HTERT-HM (cell line): Measurements from ENCODE around the genes EOLA2 and MTMR1.

DNA sequence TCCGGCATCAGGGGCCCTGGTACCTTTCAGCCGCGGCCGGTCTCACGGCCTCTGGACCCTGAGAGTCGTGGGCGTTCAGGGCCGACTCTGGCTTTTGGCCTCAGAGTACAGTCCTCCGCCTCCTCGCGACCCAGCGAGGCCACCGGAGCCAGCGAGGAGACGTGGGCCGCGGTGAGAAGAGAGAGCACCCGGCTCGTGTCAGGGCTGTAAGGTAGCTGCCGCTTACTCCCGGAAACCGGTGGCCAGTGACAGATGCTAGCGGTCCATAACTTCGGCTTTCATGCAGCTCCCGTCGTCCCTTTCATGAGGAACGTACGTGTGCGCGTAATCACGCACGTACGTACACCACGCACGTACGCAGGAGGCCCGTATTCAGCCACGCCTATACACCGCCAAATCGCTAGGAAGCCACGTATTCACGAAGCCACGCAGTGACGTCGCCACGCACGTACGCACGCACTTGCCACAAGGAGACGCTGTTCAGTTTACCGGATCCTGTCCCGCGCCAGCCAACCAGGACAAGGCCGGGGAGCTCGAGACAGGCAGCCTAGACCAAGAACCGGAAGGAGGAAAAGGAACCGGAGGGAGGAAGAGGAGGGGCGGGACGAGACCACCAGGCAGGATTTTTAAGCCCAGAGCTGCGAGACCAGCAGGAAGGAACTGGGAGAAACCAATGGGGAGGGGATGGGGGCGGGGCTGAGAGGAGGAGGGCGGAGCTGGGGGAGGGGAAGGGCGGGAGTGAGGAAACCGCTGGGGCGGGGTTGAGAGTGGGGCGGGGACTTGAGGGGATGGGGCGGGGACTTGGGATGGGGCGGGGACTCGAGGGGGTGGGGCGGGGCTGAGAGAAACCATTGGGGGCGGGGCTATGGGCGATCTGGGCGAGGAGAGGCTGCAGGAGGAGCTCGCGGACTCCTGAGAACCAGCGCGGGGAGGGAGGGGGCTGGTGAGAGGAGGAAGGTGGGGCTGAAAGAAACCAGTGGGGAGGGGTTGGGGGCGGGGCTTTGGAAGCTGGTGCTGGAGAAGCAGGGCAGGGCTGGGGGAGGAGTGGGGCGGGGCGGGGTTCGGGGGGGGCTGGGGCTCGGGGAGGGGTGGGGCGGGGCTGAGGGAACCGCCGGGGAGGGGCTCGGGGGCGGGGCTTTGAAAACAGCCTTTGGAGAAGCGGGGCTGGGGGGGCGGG, at the start of gene EOLA2:
TSS of gene EOLA2 (minus strand) at position 322 of the 1,177 bp plus-strand sequence.
- RRBS, result 41% methylated on average over 20 of the region's 89 CpGs

GRCh38 chrX:149944786-149945469, 6.6 kb upstream of the EOLA2 start:
- RRBS, result no CpG with 5 or more reads among the region's 12 CpGs

GRCh38 chrX:149945792-149946607, 7.7 kb upstream of the EOLA2 start:
- RRBS, result no CpG with 5 or more reads among the region's 16 CpGs

DNA sequence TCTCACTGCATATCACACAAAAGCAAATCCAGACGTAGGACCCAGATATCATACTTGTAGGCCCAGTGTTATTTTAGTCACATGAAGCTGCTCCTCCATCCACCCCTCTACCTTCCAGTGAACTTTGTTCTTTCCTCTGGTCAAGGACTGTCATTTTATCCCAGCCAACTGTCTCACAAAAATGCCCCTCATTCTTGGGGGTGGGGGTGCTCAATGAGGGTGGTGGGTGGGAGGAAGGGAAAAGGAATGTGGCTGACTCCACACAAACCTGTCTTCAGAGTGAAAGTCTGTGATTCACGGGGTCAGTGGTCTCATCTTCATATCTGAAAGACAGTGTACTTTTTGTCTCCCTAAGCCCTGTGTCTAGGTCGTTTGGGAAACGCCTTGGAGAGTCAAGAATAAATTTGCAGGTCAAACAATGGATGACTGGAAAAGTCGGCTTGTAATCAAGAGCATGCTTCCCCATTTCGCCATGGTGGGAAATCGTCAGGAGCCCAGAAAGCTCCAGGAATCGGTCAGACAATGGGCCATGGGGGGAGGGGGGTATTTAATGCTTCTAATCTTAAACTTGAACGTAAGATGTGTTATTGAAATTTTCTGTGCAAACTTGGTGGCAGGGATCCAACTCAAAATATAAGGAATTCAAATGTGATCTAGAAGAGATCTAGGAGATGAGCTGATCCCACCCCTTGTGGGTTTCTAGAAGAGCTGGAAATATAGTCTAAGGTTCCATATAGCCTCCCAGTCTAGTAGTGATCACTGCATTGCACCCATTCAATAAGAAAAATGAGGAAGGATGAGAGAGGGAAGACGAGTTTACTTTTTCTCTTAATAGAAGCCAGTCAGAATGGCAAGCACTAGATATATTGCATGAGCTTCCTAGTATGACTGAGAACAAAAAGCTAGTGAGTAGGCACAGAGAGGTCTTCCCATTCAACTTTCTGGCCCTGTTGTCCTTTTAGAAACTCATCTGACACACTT, 82.3 kb downstream of the MAMLD1 start:
- RRBS, result no CpG with 5 or more reads among the region's 10 CpGs

DNA sequence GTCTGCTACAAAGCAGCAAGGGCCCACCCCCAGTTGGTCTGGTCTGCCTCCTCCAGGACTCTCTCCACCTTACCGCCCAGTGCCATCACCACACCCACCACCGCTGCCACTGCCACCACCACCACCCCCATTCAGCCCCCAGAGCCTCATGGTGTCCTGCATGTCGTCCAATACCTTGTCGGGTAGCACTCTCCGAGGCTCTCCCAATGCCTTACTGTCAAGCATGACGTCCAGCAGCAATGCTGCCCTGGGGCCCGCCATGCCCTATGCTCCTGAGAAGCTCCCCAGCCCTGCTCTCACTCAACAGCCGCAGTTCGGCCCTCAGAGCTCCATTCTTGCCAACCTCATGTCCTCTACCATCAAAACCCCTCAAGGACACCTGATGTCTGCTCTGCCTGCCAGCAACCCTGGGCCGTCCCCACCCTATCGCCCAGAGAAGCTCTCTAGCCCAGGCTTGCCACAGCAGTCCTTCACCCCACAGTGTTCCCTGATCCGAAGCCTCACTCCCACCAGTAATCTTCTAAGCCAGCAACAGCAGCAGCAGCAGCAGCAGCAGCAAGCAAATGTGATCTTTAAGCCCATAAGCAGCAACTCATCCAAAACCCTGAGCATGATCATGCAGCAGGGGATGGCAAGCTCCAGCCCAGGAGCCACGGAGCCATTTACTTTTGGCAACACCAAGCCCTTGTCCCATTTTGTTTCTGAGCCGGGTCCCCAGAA, 97.7 kb upstream of the MTM1 start:
- RRBS, result no CpG with 5 or more reads among the region's 14 CpGs

GRCh38 chrX:150568224-150568439, 289 bp upstream of the MTM1 start:
- RRBS, result no CpG with 5 or more reads among the region's 10 CpGs

- RRBS, result 12% methylated on average over 52 of the region's 112 CpGs
Measured at GRCh38 chrX:150693084-150694162, at the start of gene MTMR1. MTMR1 (plus strand) TSS chrX:150693396.

DNA sequence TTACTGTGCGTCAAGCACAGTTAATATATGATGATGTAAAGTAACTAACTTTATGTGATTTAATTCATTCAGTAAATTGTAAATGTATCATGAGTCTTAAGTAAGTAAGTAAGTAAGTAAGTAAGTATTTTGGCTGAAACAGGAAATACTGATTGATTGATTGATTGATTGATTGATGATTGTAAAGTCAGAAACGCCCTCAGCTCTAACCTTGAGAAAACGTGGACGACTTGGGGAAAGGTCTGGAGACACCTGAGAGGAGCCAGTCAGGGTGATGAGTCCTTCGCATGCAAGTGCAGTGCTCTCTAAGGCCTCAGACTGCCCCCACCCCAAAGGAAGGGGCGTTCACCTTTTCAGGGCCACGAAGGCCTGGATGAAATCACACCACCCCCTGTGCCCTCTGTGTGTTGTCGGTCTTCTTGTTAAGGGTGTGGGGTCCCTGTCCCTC, 71.8 kb downstream of the MTMR1 start:
- RRBS, result no CpG with 5 or more reads among the region's 8 CpGs

DNA sequence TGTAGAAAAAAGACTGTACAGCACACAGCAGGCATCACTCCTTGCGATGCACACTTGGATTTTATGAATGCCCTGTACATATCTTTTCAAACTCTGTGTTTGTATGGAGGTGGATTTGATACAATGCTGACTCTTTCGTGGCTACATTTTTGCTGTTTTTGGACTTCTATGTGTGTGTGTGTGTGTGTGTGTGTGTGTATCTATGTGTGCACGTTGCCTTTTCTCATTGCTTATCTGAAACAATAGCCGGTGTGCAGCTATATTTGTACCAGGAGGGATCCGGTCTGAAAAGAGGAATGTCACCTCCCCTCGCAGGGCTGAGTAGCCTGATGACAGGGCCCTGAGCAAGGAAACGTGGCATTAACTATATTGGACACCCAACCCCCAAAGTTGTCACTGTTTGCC, 8.0 kb downstream of the PRRG3 start:
- RRBS, result no CpG with 5 or more reads among the region's 7 CpGs

DNA sequence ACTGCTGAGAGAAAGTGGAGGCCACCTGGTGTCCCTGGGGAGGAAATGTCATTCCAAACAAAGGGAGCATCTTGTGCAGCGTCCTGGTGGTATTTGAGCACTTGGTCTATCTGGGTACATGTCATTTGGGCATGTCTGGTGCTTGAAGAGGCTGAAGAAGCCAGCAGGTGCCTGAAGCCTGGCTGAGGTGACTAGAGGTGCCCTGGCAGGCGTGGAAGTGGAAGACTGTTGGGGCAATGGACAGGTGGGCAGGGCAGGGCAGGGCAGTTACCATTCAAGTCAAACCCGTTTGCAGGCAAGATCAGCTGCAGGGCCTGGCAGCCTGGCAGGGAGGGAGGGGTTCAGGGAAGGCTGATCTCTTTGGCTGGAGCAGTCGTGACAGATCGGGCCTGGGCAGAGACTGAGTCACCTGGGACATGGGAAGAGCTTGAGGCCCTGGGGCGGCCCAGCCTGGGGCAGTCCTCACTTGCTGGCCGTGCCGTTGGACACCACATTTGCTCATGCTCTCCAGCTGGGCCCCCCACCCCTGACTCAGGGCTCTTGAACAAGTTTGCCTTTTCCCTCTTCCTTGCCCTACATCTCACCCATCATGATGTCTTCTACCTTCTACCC, 2.2 kb upstream of the ZNF185 start:
- RRBS, result no CpG with 5 or more reads among the region's 8 CpGs

GRCh38 chrX:152904078-152904935, 6.4 kb downstream of the ZNF185 start:
- RRBS, result no CpG with 5 or more reads among the region's 18 CpGs

GRCh38 chrX:153226297-153226536, 39.7 kb upstream of the PWWP4 start:
- RRBS, result no CpG with 5 or more reads among the region's 6 CpGs

GRCh38 chrX:153386530-153387034, 14.6 kb downstream of the PNMA6E start:
- RRBS, result no CpG with 5 or more reads among the region's 15 CpGs

- RRBS, result 20% methylated on average over 16 of the region's 65 CpGs
Measured at GRCh38 chrX:153688921-153690086, 1.6 kb downstream of the SLC6A8 start.

GRCh38 chrX:153694284-153695413, 6.9 kb downstream of the SLC6A8 start:
- RRBS, result 12% methylated on average over 4 of the region's 44 CpGs

GRCh38 chrX:153696674-153697471, 9.1 kb downstream of the SLC6A8 start:
- RRBS, result no CpG with 5 or more reads among the region's 14 CpGs

DNA sequence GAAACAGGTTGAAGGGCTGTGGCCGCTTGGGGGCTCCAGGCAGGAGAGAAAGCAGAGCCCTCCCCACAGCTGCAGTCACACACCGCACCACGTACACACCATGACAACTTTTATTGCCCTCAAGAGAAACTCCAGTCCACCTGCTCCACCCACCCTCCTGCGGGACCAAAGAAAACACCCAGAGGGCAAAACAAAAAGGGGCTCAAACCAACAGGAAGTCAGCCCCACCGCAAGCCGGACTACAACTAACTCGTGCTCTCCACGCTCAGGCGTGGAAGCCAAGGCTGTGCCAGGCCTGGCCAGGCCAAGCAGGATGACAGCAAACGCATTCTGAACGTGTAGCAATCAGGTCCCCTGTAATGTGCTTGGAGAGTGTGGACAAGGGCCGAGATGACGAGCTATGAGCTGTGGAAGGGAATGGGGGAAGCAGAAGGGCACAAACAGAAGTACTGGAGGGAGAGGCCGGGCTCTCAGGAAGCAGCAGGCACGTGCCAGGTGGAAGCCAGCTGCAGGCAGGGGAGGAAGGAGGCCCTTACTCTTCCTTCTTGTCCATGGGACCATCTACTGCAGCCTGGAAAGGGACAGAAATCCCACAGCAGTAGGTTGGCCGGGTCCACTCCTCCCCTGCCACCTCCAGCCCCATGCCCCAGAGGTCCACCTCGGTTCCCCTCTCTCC, 12.8 kb downstream of the SLC6A8 start:
- RRBS, result no CpG with 5 or more reads among the region's 17 CpGs

GRCh38 chrX:153725067-153725357, 356 bp downstream of the ABCD1 start:
- RRBS, result 66% methylated on average over 5 of the region's 15 CpGs

DNA sequence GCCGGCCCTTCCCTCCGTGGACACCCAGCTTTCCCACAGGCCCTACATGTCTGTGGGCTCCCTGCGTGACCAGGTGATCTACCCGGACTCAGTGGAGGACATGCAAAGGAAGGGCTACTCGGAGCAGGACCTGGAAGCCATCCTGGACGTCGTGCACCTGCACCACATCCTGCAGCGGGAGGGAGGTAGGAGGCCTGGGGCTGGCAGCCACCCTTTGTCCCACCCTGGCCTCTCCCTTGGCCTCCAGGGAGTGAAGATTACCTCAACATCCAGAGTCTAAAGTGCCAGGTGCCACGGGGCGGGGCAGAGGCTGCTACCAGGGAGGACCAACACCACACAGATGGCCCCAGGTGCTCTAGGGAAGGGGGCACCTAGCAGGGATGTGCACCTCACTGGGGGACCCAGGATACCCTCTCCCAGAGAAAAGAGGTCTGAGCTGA, 15.9 kb downstream of the ABCD1 start:
- RRBS, result no CpG with 5 or more reads among the region's 10 CpGs

DNA sequence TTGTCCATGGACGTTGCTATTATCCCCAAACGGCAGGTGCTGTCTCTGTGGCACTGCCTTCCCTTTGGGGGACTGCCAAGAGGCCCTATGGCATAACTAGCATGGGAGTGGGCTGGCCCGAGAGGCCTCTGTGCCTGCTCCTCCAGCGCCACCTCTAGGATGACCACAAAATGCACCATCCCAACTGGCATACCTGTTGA, 1.5 kb downstream of the SRPK3 start:
- RRBS, result no CpG with 5 or more reads among the region's 4 CpGs